Bronchial epithelial cell (primary cell): ENCODE measurements around the gene SLC25A1.

DNA sequence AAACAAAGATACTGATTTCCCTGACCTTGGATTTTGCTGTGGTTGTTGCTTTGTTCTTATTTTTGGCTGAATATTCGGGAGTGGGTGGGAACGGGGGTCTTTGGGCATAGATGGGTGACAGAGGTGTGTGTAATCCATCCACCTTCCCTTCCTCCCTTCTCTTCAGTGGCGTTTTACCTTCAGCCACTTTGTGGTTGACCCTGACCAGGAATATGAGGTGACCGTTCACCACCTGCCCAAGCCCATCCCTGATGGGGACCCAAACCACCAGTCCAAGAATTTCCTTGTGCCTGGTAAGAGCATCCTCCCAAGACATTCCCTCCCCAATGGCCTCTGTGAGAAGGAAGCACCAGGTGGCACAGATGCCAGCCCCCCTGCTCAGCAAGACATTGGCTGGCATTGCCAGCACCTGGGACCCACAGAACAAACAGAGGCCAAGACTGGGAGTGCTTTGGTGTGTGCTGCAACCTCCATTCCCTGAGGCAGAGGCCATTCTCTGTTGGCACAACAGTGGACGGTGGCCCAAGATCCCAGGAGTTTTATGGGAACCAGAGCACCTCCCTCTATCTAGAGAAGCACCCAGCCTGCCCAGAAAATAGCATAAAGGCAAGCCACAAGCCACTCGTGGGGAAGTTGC is 15.5 kb downstream of the IL17RA start:
- RRBS, 2 experiments, result no CpG with 5 or more reads among the region's 6 CpGs

DNA sequence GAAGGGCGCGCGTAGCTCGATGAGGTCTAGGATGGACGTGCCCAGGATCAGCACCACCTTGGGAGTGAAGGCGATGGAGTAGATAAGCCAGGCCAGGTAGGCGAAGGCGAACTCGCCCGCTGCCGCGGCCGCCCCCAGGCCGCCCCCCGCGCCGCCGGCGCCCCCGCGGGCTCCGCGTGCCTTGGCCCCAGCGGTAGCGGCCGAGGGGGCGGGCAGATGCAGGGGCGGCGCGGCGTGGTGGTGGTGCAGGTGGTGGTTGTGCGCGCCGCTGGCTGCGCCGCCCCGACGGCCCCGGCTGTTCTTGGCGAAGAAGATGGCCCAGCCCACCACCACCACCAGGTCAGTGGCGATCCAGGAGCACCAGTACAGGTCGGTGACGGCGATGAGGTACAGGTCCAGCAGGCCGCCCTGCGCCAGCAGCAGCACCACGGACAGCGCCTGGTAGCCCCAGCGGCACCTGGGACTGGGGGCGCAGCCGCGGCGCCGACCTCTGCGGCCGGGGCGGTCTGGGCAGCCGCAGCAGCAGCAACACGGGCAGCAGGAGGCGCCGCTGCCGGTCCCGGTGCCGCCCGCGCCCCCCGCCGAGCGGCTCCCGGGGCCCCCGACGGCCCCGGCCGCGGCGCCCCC is 960 bp downstream of the TMEM121B start:
- RRBS, 2 experiments, result under 1 to 2% methylated on average over 7 of the region's 76 CpGs

DNA sequence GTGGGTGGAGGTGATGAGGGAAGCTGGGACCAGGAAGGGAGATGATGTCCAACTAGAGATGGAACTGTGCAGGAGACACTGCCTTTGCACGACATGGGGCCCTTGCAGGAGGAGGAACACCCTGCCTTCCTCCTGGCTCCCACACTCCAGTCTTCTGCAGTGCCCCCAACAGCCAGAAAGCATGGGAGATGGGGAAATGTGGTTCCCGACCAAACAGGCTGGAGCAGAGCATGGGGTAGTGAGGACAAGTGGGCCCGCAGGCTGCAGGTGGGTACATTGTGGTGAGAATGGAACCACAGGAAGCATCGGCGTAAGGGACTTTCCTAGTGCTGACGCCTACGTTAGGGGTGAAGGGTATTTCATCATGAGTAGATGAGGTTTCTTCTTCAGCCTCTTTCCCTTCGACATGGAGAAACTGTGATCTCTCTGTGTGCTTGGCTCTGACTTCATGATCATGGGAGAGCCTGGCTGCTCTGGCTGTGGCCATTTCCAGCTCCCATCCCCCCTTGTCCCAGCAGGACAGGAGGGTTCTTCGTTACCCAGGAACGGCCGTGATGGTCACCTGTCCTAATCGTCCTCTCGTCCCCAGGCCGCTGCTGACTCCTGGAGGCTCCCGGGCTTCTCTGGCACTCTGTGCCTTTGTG is 65.4 kb upstream of the CECR2 start:
- RRBS, 2 experiments, result no CpG with 5 or more reads among the region's 15 CpGs

GRCh38 chr22:17370020-17370453 is 777 bp downstream of the CECR2 start:
- RRBS, 2 experiments, result 1 to 2% methylated on average over 8 of the region's 59 CpGs

GRCh38 chr22:17380388-17381104 is 11.3 kb downstream of the CECR2 start:
- RRBS, 2 experiments, result no CpG with 5 or more reads among the region's 7 CpGs

GRCh38 chr22:17472234-17472568 is 91.1 kb upstream of the SLC25A18 start:
- RRBS, 2 experiments, result no CpG with 5 or more reads among the region's 5 CpGs

DNA sequence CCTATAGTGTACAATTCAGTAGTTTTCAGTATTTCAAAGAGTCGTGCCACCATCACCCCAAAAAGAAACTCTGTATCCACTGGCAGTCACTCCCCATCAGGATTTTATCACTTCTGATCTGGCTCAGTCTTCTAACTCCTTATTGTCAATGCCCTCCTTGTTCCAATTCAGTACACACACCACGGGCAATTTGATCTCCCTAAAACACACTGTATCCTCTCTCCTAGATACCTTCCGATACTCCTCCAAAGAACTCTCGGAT is 751 bp upstream of the BCL2L13 start:
- RRBS, 2 experiments, result no CpG with 5 or more reads among the region's 4 CpGs

DNA sequence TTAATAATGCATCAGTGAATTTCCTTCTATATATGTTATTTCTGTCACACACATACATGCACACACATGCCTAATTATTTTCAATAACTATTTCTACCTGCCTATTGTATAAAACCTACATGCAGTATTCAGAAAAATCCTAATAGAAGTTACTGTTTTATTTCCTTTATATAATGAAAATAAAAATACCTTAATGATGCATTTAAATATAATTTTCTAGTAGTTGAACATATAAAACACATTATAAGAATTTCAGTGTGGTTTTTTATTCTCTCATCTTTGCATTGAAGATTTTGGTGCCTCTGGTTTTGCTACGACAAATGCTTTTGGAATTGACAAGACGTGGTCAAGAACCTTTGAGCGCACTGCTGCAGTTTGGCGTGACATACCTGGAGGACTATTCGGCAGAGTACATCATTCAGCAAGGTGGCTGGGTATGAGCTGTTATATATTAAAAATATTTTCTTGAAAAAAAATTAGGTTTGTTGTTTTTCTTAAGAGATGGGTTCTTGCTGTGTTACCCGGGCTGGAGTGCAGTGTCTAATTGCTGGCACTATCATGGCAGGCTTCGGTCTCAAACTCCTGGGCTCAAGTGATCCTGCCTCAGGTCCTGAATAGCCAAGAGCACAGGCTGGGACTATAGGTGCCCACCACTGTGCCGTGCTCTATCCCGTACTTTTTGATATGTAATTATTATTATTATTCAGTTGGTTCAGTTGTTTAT is 63.6 kb downstream of the BCL2L13 start:
- RRBS, 2 experiments, result no CpG with 5 or more reads among the region's 9 CpGs

GRCh38 chr22:17769053-17769252 is 5.3 kb downstream of the BID start:
- RRBS, 2 experiments, result no CpG with 5 or more reads among the region's 3 CpGs

DNA sequence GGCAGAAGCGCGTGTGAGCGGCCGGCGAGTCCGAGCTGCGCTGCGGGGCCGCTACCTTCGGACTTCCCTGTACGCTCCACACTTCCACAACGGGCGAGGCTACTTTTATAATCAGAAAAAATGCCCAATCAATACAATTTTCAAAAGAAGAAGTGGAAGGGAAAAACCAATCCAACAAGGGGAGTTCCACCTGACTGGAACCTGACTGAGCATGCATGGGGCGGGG is 21.3 kb upstream of the BID start:
- RRBS, 2 experiments, result no CpG with 5 or more reads among the region's 14 CpGs

DNA sequence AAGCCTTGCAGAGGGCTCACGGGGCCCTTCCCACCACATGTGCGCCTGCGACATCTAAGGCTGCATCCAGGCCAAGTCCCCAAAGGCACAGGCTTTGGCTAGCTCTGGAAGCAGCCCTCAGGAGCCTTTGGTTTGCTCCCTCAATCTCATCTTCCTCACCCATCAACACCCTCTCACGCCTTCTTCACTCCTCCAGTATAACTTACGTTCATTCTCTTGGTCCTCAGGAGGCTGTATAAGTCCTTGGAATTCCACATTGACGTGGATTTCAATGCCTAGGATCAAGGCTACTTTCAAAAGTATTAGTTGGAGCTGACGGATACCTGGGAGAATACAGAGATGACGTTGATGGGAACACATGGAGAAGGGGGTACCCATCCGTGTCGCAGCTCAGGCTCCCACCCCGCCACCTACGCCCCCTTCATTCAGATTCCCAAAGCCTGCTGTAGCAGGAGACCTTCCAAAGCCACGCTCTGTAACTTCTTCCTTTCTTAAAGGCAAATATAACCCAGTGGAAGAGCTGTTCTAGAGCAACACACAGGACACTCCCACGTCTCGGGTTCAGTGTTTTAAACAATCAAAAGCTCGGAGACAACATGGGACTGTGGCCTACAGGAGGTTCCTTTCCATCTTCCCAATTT is 121.8 kb downstream of the MICAL3 start:
- RRBS, 2 experiments, result no CpG with 5 or more reads among the region's 16 CpGs

DNA sequence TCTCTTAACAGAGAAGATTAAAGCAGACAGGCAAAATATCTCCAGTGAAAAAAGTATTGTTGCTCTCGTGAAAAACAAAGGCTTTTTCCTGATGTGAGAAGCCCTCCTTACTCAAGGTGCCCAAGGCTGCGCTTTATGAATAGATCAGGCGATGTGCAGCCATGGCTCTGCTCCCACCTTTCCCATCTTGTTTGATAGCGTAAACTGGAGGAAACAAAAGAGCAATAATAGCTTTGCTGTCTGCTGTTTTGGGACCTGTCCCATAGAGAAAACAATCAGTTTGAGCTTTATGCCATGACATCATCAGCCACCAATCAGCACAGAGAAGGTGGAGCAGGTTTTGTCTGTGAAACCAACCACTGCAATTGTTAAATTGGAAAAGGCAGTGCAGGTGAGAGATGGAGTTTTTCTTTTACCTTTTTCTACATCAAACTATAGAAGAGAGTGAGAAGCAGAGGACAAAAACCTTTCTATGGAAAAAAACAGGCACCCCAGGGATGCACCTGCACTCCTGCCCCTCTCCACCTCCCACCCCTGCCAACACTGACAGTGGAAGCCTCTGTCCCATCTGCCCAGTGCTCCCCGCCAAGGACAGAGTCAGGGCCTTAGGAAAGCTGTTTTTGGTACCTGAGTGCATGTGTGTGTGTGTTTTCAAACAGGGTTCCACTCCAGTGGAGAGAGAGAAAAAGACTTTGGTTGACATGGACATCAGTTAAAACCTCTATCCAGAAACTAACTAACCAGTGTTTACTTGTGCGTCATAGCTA is 80.7 kb downstream of the MICAL3 start:
- RRBS, 2 experiments, result no CpG with 5 or more reads among the region's 6 CpGs

DNA sequence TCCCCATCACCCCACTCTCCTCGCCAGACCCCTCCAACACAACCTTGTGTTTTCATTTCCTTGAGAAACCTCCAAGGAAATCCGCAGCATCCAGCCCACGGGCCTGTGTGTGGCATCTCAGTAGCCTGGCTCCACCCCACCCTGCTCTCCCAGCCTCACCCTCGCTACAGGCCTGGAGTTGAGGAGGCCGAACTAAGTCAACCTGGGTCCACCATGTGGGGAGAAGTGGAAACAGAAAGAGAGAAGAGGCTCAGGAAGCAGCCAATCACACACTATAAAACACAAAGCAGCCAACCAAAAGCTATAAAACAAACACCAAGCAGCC is 72.1 kb downstream of the MICAL3 start:
- RRBS, 2 experiments, result no CpG with 5 or more reads among the region's 5 CpGs

DNA sequence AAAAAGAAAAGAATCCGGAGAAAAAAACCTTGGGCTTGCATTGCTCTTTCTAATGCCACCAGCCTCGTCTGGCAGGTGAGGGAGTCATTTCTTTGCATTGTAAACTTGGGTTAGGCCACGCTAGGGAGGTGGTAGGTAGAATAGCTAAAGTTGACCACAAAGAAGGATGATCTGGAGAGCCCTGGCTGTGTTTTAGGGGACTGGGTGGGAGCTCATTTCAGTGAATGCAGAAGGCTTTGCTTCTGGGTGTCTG is 1.3 kb downstream of the PEX26 start:
- RRBS, 2 experiments, result no CpG with 5 or more reads among the region's 3 CpGs

DNA sequence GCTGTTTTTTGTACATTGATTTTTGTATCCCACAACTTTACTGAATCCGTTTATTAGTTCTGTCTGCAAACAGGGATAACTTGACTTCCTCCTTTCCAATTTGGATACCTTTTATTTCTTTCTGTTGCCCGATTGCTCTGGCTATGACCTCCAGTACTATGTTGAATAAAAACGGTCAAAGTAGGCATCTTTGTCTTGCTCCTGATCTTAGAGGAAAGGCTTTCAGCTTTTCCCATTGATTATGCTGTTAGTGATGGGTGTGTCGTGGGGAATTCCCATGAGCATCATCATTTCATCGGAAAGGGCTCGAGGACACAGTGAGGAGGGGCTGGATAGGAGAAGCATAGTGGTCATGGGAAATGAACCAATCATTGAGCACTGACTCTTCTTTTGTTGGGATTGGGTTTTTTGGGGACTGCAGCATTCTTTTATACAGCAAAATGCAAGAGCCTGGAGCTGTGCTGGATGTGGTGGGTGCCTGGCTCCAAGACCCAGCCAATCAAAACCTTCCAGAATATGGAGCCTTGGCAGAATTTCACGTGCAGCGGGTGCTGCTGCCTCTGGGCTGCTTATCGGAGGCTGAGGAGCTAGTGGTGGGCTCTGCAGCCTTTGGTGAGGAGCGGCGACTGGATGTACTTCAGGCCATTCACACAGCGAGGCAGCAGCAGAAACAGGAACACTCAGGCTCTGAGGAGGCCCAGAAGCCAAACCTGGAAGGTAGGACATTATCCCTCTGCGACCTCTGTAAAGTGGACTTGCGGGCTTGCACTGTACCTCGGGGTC is 5.4 kb downstream of the PEX26 start:
- RRBS, 2 experiments, result no CpG with 5 or more reads among the region's 15 CpGs

- RRBS, 2 experiments, result no CpG with 5 or more reads among the region's 7 CpGs
These were observed 15.4 kb upstream of the TUBA8 start for GRCh38 chr22:18094988-18095734.

DNA sequence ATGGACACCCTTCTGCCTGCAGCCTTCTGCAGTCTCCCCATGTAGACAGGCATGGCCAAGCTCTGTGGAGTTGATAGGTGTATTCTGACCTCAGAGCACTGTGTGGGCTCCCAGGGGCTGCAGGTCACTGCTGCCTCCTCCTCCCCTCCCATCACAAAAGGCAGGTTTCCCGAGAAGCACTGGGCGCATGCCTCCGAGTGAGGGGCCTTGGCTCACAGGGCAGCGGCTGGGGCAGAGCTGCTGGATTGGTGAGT is 2.9 kb downstream of the TUBA8 start:
- RRBS, 2 experiments, result no CpG with 5 or more reads among the region's 4 CpGs

DNA sequence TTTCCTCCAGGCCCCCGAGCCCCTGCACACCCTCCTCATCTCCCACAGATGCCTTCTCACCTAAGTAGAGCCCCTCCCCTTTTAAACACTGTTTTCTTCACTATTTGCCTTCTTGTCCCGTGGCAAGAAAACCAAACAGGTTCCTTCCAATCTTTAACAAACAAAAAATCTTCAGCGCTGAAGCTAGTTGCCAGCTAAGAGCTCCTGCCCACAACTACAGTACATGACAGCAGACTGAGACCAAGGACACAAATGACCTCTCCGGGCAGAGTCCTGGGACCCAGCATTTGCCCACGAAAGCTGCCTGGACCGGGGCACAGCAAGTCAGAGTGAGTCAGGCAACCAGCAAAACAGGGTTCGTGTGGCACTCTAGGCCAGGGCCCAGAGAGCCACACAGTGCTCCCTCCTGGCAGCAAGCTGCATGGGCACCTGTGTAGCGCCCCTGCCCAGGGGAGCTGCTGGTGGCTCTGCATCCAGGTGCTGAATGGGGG is 63.7 kb downstream of the DGCR2 start:
- RRBS, 2 experiments, result 73 to 87% methylated on average over 3 of the region's 8 CpGs

- RRBS, 2 experiments, result no CpG with 5 or more reads among the region's 6 CpGs
These were observed 12.8 kb downstream of the DGCR2 start for GRCh38 chr22:19109311-19109895.

DNA sequence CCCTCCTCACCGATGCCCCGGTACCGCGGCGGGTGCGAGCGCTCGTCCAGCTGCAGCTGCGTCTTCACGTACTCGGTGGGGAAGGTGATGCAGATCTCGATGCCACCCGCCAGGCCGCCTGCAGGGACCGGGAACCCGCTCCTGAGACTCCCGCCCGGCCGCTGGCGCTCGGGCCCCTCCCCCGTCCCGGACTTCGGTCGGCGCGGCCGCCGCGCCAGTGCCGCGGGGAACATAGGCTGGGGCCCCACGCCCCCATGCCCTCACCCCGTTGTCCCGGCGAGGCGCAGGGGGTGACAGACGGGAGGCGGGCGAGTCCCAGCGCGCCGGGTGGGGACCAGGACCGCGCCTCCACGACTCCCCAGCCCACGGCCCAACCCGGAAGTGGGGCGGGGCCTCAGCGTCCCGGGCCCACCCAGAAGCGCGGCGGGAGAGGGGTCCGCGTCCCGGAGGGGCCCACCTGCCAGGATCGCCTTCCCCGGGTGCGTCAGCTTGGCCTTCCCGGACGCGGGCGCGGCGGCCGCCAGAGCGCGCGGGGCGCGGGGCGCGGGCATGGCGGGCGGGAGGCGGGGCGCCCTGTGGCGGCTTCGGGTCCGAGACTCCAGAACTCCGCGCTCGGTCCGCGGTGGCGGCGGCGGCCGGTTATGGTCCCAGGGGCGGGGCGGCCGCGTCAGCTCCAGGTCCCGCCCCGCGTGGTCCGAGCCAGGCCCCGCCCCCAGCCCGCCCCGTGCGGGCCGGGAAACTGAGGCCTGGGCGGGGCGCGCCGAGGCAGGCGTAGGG is at the start of gene SLC25A1:
Gene SLC25A1 (minus strand): TSS at position 614 of the 777 bp plus-strand sequence.
- RRBS, 2 experiments, result 1 to 2% methylated on average over 37 to 48 of the region's 108 CpGs